Progenitor cell of endocrine pancreas (in vitro differentiated cells): ENCODE results near the genes CRHR2 and KBTBD2.

GRCh38 chr7:30468835-30469243 lies 9.7 kb downstream of the NOD1 start:
- PRO-cap: no peak

DNA sequence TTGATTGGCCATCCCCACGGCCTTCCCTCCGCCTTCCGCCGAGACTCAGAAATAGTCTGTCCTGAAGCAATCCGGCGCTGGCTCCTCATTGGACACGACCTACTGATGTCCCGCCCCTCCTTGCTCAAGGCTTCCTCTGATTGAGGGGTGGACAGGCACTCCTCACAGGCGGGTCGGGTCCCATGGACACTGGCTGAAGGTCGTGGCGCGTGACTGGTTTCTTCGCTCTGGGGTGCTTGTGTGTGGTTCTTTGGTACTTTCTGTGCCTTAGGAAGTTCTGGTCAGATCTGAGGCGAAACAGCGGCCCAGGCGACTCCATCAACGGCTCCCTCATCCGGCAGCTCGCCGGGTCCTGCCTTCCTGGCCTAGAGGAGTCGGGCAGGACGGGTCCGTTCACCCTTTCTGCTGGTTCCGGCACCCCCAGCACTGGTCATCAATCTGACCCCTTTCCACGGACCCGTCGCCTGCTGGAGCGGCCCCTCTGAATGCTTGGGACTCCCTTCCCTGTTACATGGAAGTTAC lies 347 bp upstream of the GGCT start:
- PRO-cap: bidirectional peak, plus-strand start at position 165 of the sequence, minus-strand start outside the sequence

- PRO-cap: no peak
These were observed 44.8 kb upstream of the GARS1 start for GRCh38 chr7:30549868-30550280.

DNA sequence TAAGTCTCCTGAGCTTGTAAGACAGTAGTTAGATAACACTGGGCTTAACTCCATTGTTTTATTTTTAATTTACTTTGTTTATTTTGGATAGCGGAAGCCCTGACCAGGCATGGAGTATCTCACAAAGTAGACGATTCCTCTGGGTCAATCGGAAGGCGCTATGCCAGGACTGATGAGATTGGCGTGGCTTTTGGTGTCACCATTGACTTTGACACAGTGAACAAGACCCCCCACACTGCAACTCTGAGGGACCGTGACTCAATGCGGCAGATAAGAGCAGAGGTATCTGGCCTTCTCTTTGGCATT lies 37.4 kb downstream of the GARS1 start:
- PRO-cap: no peak

DNA sequence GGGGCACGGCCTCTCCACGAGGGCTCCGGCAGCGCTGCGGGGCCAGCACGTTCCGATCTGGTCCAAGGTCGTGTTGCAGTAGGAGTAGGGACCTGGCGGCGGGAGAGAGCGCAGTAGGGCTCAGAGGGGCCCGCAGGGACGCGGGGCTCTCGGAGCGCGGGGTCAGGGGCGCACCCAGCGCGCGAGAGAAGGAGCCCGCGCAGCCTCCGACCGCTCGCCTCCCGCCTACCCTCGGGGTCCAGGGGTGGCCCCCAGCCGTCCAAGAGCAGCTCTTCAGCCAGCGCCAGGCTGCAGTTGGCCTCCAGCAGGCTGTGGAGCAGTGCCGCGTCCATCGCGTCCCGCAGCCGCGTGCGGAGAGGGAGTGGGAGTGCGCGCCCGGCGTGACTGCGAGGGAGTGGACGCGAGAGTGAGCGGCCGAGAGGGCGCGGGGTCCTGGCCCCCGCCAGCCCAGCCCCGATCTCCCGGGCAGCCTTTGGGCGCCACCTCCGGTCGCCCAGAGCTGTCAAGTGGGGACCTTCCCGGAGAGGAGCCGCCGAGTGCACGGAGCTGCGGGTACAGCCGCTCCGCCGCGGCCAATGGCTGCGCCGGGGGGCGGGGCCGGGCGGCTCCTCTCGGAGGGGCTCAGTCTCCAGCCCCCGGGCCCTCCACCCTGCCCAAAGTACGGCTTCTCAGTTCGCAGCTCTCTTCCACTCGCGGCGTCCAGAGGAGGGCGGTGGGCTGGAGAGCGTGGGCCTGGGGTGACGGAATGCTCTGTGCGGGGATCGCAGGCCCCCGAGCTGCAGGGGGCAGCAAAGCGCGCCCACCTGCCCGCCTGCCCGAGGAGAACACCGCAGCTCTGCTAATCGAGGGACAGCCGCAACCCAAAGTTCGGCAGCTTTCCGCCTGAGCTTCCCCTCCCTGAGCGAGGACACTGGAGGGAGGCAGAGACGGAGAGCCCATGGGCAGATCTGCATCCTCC lies at the start of gene CRHR2:
TSS of gene CRHR2 (minus strand) at position 508 of the 958 bp plus-strand sequence.
- PRO-cap: bidirectional peak, plus-strand start at position 504 of the sequence, minus-strand start at position 508 of the sequence

- PRO-cap: bidirectional peak, plus-strand start at chr7:30771808, minus-strand start at chr7:30771693
These were observed 555 bp downstream of the MINDY4 start for GRCh38 chr7:30771594-30772349.

- PRO-cap: no peak
These were observed 7.4 kb downstream of the MINDY4 start for GRCh38 chr7:30778536-30779099.

DNA sequence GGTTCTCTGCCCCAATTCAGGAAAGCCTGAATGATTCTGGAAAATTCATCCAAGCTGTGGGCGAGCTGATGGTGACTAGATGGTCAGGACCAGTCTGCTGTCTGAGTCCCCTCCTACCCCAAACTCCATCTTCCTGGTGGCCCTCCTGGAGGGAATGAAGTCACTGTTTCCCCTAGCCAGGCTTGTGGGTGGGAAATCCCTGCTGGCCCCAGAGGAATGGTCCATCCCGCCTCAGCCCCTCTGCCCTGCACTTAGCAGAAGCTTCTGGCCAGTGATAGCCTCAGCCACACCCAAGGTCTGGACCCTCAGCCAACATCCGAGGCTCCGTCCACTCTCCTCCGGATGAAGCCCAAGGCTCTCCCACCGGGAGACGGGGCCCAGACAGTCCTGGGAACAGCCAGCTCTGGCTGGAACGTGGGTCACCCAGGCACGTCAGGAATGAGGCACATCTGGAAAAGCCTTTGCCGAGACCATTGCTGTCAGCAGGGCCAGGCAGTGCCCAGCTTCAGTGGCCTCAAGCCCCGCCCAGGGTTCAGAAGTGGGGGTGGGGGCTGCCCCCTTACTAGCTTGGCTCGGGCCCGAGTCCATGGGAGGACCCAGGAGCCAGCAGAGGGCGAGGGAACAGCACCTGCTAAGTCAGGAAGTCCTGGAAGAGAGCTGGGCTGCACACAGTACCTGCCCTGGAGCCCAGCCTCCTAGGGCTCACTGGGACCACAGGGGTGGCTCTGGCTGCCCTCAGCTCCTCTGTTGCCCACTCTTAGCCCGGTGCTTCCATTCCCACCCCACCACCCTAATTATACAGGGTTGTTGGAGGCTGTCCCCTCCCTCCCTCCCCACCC lies 3.8 kb upstream of the AQP1 start:
- PRO-cap: no peak

GRCh38 chr7:30970497-30971122 lies 6.9 kb downstream of the GHRHR start:
- PRO-cap: no peak

DNA sequence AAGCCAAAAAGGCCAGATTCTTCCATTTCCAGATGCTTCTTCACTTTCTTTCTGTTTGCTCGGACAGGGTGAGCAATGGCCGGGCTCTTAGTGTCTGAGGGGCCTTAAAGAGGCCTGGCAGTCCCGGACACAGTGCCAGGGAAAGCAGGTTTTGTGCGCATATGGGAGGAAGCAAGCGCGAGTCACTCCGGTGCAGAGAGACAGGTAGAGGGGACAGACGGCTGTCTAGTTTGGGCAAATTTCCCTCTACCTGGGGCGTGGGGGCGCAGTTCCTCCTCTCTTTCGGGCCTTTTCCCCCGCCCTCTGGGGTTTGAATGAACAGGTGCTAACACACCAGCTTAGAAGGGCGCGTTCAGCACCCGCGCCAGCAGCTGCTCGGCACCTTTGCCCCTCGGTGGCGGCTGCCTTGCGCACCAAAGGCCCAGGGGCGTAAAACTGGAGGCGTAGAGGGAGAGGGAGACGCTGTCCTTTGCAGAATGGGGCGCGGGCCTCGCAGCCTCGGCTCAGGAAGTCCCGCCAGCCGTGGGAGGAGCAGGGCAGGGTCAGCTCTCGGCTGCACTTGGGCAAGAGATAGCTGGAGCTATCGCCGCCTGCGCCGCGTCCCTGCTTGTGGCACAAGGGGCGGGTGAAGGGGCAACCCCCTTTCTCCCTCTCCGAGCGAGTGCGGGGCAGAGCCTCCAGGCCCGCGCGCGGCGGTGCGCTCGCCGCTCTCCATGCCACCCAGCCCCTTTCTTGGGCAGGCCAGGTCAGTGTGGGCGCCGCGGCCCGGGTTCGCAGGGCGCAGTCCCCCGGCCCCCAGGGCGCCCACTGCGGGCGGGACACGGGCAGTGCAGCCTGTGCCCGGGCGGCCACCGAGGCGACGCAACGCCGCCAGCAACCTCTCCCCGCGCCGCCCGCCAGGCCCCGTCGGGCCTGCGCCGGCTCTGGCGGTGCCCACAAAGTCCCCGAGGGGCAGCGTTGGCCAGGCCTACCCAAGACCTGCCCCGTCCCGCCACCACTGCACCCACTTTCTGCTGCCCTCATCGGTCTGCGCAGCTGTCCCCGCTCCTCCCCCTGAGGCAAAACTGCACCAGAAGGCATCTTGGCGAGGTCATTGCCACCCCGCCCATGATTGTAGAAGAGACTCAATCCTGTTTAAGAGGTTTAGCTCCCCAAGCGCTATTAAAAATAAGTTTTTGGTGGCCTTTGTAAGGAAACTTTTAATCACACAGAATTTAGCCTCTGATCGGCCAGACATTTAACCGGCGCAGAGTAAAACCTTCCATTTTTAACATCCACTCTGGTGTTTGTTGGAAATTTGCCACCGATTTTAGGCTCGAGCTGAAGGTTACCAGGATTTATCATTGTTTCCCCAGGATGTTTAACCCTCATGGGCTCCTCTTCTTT lies 4.1 kb downstream of the NEUROD6 start:
- PRO-cap: no peak

DNA sequence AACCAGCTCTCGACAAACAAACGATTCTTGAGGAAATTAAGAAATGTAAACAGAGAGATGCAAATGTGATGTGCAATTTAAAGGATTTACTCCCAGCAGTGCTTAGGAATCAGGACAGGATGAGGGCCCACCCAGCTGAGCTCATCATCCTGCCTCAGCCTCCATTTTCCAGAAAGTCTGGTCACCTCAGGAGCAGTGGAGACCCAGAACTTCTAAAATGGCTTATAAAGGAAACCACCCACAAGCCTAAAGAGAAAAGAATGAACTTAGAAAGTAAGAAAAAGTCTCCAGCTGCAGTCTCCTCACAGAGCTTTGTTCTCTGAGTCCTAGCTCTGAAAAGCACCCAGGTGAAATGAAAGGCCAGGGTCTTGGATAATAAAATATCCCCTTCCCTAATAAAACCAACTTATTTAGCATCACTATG lies 83.0 kb downstream of the PDE1C start:
- PRO-cap: no peak

DNA sequence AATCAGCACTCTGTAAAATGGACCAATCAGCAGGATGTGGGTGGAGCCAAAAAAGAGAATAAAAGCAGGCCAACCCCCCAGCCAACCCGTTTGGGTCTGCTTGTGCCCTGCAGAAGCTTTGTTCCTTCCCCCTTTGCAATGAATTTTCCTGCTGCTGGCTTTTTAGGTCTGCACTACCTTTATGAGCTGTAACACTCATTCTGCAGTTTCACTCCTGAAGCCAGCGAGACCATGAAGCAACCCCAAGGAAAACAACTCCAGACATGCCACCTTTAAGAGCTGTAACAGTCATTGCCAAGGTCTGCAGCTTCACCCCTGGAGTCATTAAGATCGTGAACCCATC lies 135.3 kb upstream of the PDE1C start:
- PRO-cap: no peak

DNA sequence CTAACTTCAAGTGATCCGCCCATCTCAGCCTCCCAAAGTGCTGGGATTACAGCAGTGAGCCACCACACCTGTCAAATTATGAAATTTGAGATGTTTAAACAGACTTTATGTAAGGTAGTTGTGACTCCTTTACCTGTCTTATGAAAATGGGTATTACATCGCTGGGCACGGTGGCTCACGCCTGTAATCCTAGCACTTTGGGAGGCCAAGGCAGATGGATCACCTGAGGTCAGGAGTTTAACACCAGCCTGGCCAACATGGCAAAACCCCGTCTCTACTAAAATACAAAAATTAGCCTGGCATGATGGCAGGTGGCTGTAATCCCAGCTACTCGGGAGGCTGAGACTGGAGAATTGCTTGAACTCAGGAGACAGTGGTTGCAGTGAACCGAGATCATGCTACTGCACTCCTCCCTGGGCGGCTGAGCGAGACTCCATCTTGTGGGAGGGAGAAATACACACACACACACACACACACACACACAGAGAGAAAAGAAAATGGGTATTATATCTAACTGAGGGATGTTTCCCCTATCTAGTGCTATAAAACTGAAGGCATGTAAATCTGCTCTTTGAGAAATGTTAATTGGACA lies 28.9 kb downstream of the AVL9 start:
- PRO-cap: no peak

DNA sequence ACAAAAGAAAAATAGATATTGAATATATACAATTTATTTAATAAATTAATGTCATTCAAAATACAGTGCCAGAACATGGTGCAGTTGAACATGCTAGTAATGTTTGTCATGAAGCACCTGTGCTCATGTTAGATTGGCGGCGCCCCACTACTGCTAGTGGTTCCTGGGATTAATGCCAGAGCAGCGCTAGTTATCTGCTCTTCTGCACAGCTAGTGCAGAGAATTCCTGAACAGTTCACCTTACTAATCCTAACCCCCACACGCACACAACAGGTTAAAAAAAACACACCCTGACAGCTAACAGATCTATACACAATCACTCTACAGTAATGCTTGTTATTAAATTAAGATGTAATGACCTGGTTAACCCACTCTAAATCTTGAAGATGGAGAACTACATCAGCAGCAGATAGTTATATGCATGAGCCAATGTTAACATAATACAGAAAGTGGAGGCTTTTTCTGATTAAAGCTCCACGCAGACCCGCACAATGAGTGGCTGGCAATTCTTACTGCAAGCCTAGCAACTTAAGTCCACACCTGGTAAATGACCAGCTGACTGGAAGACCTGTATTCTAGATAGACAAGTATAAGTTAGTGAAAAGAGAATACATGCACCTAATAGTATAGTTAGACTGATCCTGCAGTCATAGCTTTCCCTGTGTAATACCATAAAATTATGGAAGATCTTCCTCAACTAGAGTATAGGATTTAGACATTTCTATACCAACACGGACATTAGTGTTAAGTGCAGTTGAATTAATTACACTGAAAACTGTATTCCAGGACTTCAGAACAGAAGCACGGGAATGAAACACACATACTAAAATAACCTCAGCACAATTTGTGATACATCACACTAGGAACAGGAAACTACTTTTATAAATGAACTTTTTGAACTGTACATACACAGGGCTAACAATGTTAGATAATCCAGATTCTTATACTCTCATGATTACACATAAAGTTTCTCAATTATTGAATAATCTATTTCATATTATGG lies 23.1 kb downstream of the KBTBD2 start:
- PRO-cap: no peak

- PRO-cap: bidirectional peak, plus-strand start at chr7:32891070, minus-strand start at chr7:32891076; bidirectional peak, plus-strand start at chr7:32891154, minus-strand start at chr7:32891140; bidirectional peak, plus-strand start at chr7:32891746, minus-strand start at chr7:32891593
These were observed at the start of gene KBTBD2 for GRCh38 chr7:32890838-32891807. Gene KBTBD2, minus strand, starts transcription at chr7:32891760.

- PRO-cap: no peak
These were observed 31.1 kb downstream of the FKBP9 start for GRCh38 chr7:32988135-32988910.

DNA sequence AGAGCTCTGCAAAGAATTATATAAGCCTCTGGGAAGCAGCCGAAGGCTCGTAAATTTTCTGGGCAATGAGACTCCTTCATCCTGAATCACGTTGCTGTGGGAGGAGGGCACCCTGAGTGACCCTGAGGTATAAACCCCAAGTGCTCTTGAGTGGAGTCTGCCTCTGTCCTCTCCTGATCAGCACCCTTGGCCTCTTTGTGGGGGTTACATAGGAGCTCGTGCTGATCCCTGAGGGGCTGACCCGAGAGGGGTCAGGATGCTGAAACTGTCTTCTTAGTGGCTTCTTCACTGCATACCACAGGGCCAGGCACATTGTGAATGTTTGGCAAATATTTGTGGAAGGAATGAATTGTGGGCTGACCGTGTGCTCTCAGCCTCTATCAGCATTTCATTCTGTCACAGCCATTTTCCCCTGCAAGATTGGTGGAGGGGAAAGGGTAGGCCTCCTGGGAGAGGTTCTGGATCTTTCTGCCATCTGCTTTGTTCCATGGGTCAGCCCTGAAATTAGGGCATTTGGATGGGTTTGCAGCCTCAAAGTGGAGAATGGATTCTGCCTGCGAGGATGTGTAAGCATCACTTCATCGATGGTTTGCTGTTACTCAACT lies 34.1 kb downstream of the FKBP9 start:
- PRO-cap: no peak

GRCh38 chr7:33070159-33070484 lies 7.5 kb upstream of the NT5C3A start:
- PRO-cap: no peak

DNA sequence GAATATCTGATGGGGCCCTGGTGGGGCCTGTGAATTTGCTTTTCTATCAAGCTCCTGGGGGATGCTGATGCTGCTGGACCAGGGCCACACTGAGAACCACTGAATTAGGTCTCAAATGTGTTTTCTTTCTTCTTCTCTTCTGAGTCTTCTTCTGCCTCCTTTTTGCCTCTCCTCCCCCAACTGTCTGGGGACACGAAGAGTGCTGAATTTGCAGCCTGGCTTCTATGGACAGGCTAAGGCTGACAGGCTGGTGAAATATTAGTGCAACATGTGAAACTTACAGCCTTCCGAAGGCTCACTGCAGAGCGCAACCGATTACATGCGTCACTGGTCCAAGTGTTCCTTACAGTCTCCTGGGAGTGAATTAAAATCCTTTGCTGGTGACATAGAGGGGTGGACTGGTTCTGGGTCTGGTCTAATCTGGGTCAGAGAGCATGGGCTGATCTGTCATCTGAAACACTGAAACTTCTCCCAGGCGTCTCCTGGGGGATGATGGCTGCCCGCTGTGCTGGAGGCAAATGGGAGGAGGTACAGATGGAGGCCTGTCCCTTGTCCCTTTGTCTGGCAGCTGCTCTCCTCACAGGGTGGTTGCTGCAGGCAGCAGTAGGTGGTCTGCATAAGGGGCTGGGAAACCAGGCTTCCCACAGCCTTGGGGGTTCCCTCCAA lies 143.9 kb upstream of the BMPER start:
- PRO-cap: no peak

DNA sequence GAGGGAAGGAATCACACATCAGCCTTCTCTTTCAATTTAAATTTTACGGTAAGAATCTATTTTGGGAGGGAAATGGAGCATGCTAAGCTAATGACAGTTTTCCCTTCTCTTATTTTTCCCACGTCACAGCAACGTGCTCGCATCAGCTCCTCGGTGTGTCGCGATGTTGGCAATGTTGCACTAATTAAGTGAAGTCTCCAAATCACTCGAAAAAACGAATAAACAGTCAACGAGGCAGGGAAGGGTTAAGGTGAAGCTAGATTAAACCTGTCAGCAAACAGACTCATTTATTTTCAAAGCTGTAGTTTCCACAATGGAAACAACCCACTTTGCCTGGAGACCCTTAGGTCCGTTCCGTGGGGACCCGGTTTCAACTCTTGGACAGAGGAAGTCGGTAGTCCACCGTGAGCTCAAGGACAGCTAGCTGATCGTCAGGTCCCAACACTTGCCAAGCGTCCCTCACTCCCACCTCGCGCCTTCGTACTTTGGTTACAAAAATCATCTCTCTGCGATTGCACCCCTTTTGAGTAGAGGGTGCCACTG lies 1.6 kb upstream of the BMPER start:
- PRO-cap: no peak